ENCODE measurements around the genes CKB and TRMT61A.

DNA sequence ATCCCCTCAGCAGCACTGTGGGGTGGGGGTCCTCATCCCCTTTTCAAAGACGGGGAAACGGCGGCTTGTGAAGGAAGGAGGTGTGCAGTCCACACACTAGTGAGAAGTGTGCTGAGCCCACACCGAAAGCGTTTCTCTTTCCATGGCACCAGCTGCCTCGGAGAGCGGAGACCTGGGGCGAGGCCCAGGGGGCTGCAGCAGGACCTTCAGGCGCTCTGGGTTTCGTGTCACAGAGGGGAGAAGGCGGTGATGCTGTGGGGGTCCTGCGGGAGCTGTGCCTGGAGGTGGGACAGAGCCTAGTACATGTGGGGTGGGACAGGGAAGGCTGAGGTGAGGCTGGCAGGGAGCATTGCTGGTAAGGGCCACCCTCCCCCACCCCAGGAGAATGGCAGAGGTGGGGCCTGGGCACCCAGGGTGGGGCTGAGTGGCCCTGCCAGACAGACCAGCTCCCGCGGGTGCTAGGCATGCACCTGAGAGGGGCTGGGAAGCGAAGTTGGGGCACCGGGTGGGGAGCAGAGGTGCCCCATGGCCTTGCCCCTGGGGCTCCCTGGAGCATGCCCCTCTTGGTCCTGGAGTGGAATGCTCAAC is 1.1 kb downstream of the TNFAIP2 start:
- RRBS: no CpG with 5 or more reads among the region's 16 CpGs

DNA sequence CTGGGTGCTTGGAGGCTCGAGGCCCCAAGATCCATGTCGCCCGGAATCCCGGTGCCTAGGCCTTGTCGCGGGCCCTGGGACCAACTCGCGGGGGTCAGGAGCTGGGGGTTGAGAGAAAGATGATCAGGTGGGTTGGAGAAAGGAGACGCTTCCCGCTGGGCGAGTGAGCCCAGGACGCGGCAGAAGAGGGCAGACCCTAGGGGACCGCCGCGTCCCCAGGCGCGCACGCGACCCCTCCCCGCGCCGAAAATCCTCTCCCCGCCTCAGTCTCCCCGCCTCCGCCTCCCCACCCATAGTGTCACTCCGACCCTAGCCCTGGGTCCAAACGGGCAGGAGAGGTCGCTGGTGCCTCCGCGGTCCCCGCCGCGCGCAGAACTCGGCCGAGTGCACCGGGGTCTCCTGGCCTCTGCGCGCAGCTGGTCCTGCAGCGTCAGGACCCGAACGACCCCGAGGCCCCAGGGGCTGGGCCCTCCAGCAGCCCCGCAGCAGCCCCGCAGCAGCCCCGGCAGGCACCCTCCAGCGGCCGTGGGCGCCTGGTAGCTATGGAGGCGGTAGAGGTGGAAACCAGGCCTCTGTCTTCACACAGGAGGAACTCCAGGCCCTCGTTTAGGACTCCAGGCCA is 60.2 kb upstream of the EIF5 start:
- RRBS: no CpG with 5 or more reads among the region's 52 CpGs

- RRBS: 72% methylated on average over 4 of the region's 17 CpGs
Observed at GRCh38 chr14:103315184-103315934, 18.7 kb upstream of the EIF5 start.

DNA sequence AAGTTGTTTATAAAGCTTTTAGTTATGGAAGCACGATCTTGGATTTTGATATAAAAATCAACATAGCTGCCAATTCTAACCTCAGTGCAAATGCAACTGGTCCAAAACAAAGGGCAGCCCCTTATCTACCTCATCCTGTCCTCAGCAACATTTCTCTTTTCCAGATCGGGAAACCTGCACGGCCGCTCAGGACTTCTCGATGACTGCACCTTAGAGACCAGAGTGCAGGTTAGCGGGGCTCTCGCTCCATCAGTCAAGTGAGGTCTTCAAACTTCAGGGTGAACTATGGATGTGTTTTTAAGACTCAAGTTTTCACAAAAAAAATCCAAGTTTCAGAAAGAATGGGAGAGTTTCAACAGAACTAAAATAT is 1.5 kb upstream of the EIF5 start:
- RRBS: no CpG with 5 or more reads among the region's 7 CpGs

DNA sequence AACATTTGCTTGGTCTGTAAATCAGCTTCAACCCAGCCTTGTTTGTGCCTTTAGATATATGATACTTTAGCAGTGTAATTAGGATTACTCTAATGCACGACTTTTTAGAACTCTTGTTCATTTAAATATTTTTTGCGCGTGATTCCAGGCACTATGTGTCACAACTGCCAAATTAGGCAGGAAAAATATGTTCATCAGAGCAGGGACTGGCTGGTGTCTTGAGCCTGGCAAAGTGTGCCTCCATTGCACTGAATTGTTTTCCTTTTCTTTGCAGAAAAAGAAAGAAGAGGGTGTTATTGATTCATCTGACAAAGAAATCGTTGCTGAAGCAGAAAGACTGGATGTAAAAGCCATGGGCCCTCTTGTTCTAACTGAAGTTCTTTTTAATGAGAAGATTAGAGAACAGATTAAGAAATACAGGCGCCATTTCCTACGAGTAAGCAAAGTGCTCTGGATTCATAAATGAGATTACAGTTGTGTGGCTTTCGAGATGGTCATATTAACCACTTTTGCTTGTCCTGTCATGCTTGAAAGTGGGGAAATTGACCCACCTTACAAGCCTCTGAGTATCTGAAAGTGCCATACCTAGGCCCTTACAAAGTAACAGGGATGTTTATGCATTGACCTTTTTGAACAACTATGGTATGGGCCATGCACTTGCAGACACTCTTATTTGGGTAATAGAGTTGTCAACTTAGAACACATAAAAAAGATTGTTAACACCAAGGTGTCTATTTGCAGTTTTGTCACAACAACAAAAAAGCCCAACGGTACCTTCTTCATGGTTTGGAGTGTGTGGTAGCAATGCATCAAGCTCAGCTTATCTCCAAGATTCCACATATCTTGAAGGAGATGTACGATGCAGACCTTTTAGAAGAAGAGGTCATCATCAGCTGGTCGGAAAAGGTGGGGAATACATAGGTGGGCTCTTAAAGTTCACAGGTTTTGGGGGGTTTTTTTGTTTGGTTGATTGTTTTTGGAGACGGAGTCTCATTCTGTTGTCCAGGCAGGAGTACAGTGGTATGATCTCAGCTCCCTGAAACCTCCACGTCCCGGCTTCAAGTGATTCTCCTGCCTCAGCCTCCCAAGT is 5.2 kb downstream of the EIF5 start:
- RRBS: no CpG with 5 or more reads among the region's 13 CpGs

- RRBS: no CpG with 5 or more reads among the region's 31 CpGs
Observed at GRCh38 chr14:103384929-103385309, 296 bp upstream of the MARK3 start.

DNA sequence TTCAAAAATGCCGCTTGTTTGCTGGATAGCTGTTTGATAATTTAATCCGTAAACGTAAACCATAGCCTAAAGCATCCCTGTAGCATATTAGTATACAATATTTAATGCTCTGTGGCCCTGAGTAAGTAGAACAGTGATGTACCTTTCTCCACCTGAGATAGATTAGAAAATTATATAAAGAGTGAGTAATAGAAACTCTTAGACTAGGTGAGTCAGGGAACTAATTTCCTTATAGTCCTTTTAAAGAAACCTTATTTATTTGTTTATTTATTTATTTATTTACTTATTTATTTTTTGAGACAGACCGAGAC is 2.0 kb downstream of the MARK3 start:
- RRBS: no CpG with 5 or more reads among the region's 4 CpGs

DNA sequence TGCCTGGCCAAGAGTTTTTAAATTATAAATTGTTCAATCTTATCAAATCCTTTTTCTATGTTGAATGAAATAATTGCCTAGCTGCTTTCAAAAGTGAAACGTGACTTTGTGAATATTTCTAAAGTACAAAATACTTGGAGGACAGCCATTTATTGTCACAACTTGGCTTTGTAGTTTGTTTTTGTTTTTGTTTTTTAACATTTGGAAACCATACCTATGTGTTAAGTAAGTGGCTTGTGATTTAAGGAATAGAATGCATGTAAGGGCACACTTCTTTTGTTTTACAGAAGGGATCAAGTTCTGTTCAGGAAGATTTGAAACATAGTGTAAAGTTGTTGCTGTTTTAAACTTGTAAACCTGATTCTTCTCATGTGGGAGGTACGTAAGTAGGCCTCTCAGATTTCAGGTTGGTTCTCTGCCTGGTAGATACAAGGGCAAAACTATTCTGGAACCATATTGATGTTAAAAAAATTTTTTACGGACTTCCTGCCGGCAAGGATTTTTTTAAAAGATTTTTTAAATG is 13.5 kb downstream of the MARK3 start:
- RRBS: no CpG with 5 or more reads among the region's 4 CpGs

GRCh38 chr14:103480230-103481252 is 42.1 kb downstream of the CKB start:
- RRBS: no CpG with 5 or more reads among the region's 6 CpGs

GRCh38 chr14:103502027-103502572 is 20.5 kb downstream of the CKB start:
- RRBS: no CpG with 5 or more reads among the region's 7 CpGs

- RRBS: 83% methylated on average over 1 of the region's 32 CpGs
Observed at GRCh38 chr14:103519627-103520441, 2.8 kb downstream of the CKB start.

DNA sequence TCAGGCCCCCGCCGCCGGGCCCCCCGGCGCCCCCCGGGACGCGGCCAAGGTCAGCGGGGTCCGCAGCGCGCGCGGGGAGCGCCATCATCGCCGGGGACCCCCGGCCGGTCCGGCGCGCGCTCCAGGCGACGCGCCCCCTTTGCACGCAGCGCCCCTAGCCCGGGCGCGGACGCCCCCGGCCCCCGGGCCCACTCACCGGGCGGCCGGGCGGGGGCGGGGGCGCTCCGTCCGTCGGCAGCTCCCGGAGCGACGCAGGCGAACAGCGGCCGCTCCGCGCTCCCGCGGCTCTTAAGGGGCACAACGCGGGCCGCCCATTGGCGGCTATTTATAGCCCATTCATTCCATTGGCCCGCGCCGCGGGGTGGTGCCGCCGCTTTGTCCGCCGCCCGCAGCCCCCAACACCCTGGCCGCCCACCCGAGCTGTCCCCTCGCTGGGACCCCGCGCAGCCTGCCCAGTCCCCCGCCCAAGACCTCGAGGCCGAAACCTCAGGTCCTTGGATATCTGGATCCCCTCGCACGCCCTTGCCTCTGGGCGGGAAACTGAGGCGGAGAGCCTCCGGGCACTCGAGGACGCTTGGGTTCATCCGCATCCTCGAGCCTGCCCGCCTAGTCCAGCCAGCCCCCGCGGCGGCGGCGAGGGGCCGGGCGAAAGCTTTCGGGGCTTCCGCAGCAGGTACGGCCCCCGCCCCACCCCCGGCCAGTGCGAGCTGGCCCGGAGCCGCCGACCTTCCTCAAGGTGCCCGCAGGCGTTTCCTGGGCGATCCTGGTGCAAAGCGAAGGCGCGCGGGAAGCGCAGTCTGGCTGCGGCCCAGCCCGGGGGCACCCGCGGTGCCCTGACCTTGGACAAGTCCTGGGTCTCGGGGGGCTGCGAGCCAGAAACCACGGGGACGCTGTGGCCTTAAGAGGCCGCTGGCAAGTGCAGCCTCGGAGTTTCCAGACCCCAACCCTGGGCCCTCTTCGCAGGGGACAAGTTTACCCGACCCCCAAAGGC is at the start of gene CKB:
CKB (minus strand) TSS at position 261 of the 991 bp plus-strand sequence.
- RRBS: 4% methylated on average over 50 of the region's 120 CpGs

DNA sequence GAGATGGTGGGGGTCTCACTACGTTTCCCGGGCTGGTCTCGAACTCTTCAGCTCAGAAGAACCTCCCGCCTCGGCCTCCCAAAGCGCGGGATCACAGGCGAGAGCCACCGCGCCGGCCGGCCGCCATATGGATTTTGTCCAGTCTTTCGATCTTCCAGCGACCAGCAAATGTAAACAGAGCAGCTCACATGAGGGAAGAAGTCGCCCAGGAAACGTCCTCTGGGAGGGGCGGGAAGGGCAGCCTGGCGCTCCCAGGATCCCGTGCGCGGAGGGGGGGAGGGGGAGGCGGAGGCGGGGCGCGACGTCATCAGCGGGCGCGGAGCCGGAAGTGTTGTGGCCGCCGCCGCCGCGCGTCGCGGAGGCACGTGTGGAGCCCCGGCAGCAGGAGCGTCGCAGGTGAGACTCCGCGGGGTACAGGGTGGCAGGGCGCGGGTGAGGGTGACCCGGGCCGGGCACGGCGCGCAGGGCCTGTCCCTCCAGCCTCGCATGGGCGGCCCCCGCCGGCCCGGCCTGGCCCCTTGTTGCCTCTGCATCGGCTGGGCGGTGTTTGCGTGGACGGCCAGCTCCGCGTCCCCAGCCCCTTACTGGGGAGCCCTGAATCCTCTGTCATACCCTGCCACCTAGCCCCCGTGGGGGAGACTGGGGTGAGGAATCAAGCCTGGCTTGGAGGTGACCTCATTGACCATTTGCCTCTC is at the start of gene TRMT61A:
TRMT61A (plus strand) TSS at position 331 of the 695 bp plus-strand sequence.
- RRBS: 1% methylated on average over 26 of the region's 64 CpGs

DNA sequence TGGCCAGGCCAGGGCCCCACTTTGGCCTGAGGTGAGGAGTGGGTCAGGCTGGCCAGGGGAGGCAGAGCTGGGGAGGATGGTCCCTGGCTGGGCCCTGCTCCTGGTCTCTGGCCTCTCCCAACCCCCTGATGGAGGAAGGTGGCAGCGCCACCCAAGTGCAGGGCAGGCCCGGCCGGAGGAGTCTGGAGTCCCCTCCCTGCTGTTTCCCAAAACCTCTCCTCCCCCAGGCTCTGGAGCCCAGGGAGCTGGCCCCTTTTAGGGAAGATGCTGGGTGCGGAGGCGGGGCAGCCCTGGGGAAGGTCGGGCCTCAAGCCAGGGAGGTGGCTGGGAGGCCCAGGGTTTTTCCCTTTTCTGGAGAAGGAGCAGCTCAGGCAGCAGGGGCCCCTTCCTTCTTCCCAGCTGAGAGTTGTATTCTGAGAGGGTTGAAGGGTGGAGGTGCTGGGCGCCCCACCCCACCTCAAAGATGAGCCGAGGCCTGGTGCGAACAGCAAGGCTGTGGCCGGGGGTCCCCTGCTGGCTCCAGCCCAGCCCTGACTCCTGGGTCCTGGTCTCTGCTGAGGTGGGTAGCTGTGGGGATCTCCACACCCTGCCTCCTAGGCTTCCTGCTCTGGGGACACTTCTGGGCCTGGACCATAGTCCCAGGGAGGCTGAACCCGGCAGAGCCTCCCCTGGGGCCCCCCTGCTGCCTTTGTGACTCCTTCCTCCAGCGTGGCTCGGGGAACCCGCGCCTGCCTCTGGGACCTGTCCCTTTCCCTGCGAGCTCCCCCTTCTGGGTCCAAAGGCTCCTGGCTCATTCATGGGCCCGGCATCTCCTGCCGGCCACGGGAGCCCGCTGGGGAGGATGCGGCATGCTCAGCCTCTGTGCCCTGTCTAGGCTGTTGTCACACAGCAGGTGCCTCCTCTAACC is 4.2 kb downstream of the TRMT61A start:
- RRBS: no CpG with 5 or more reads among the region's 21 CpGs

DNA sequence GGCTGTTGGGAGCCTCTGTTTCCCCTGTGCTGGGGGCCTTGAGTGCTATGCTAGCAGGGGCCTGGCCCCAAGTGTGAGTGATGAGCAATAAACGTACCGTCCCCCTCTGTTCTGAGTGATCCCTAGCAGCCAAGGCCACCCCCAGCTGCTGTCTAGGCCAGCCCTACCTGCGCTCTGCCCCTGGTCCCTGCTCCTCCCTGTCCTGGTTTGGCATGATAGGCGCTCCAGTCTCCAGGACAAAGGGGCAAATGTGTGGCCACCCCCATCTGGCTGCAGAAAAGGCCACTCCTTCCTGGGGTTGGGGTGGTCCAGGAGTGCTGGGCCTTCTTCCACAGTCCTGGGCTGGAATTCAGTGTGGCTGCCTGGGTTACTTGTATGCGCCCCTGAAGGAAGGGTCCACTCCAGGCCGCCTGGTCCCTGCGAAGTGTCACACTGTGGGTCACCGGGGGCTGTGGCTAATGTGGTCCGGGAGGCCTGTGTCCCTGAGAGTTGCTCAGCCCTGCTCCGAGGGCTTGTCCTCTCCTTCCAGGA is 7.0 kb downstream of the TRMT61A start:
- RRBS: no CpG with 5 or more reads among the region's 10 CpGs

DNA sequence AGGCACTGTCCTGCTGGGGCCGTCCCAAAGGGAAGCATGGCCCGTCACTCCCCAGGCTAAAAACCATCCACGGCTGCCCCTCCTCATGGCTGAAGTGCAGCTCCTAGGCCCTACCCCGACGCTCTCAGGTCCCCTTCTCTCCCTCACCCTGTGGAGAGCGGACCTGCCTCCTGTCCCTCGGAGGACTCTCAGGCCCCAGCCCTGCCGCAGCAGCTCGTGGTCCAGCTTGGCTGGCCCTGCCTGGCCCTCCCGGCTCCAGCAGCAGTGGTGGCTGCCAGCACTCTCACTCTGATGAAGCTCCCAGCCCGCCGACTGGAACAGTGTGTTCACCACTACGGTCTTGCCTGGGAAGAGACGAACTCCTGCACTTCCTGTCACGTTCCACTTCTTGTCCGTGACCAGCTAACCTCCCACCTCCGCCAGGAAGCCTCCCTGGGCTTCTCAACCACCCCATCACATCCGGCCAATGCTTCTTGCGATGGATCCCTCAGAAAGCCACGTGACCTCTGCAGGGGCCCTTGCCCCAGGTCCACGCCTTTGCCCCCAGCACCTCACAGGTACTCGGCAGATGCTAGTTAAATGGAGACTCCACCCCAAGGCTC is 11.1 kb downstream of the BAG5 start:
- RRBS: no CpG with 5 or more reads among the region's 22 CpGs

- RRBS: 18% methylated on average over 2 of the region's 24 CpGs
Observed at GRCh38 chr14:103551946-103553034, 10.2 kb downstream of the BAG5 start.

- RRBS: no CpG with 5 or more reads among the region's 6 CpGs
Observed at GRCh38 chr14:103654305-103654968, 25.4 kb downstream of the KLC1 start.

GRCh38 chr14:103735500-103735815 is 19.8 kb downstream of the ZFYVE21 start:
- RRBS: no CpG with 5 or more reads among the region's 7 CpGs

GRCh38 chr14:103742608-103743084 is 27.0 kb downstream of the ZFYVE21 start:
- RRBS: 90% methylated on average over 3 of the region's 13 CpGs

Measured in AG09319 (cell line).